ENCODE results near the gene PPA1.

GRCh38 chr10:69360805-69361594, 42.4 kb downstream of the HK1 start:
- PRO-cap = no peak
- RAMPAGE, long total RNA, 2 experiments = no peak in any of the 2 experiments

GRCh38 chr10:69417284-69417875, 662 bp upstream of the TACR2 start:
- PRO-cap = no peak
- RAMPAGE, long total RNA, 2 experiments = no peak in any of the 2 experiments

DNA sequence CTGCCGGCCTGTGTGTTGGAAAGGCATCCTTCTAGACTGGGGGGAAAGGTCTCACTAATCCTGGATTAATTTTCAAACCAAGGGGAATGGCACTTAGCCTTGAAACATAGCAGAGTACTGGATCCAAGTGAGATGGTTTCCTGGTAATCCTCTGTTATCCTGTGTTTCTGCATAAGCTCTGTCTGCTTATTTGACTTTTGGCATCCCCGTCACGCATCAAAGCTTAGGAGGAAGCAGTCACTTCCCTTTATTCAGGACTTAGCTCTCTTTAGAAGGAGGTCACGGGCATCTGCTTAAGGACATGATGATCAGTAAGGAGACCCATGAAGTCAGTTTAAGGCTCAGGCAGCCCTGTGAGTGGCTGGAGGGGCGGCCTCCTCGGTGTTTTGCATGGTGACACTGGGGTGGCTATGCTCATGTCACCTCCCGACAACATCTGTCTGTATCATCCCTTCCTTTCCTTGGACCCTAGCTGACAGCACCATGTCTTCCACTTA, 30.1 kb downstream of the TSPAN15 start:
- PRO-cap = no peak
- RAMPAGE, long total RNA, 2 experiments = no peak in any of the 2 experiments

GRCh38 chr10:69574549-69575257, 1.5 kb upstream of the NEUROG3 start:
- PRO-cap = no peak
- RAMPAGE, long total RNA, 2 experiments = no peak in any of the 2 experiments

DNA sequence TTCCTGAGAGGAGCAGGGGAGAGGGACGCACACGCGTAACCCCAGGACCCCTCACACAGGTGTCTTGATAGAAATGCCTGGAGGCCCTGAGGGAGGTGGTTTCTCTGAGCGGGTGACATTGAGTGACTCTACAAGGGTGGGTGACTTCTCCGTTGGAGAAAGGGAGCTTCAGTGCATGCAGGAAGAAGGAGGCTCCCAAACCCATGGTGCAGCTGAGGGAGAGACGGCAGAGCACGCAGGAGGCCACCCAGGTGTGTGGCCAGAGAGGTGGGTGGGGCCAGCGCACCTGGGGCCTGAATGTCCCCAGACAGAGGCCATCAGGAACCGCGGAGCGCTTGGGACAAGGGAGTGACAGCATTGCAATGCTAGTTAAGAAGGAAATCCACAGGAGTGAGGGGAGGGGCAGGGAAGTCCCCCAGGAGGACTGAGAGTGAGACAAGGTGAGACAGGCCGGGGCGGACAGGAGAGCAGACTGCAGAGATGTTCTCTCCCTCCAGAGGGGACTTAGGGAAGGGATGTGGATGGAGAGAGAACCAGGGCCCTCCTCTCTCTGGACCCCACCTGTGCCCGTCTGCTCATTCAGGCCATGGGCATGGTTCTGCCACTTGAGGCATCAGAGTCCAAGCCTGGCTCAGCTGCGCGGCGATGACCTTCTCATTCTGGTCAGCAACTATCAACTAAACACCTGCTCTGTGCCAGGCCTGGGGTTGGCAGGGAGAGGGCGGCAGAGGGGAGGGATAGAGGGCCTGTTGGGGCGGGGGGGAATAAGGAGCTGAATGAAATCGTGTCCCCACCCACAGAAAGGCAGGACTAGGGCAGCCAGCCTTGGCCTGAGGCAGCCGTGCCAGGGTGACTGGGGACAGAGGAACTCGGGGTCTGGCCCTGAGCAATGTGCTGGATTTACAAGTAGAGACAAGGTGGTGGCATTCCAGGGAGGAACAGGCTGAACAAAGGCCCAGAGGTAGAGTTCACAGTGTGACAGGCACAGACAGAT, 69.4 kb upstream of the COL13A1 start:
- PRO-cap = no peak
- RAMPAGE, long total RNA, 2 experiments = no peak in any of the 2 experiments

GRCh38 chr10:69912491-69913052, 110.9 kb downstream of the COL13A1 start:
- PRO-cap = no peak
- RAMPAGE, long total RNA, 2 experiments = no peak in any of the 2 experiments

DNA sequence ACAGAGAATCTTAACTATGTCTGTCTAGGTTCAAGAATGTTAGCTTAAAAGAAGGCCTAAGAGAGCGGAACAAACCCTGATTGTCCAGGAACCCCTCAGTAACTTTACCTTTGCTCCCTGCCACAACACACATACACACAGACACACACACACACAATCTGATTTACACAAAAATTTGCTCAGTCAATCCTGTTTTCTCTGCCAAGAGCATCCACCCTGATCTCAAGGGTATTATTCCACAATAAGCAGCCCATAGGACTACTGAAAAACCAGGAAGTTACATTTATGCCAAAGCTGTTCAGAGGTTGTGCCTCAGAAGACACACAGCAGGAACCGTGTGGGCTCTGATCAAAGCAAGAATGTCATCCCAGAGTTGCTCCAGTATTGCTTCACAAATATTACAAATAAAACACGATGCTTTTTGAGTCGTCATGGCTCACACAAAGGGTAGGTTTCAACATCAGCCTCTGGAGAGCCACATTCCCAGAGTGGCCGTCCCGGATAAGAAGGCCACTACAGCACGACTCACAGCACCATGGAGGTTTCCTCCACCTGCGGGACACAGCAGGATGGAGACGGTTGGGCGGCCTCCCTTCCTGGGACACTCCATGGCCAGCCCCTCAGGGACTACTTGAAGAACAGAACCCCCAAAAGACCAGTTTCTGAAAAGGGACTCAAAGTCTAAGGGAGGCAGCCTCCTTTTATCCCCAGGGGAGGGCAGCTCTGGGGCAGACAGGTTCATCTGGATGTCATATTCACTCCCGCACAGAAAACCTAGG, 1.6 kb downstream of the AIFM2 start:
- PRO-cap = unidirectional peak, plus-strand start at position 478 of the sequence
- RAMPAGE, long total RNA, 2 experiments = no peak in any of the 2 experiments

GRCh38 chr10:70139414-70140279, 6.9 kb downstream of the TYSND1 start:
- PRO-cap = no peak
- RAMPAGE, long total RNA, 2 experiments = no peak in any of the 2 experiments

DNA sequence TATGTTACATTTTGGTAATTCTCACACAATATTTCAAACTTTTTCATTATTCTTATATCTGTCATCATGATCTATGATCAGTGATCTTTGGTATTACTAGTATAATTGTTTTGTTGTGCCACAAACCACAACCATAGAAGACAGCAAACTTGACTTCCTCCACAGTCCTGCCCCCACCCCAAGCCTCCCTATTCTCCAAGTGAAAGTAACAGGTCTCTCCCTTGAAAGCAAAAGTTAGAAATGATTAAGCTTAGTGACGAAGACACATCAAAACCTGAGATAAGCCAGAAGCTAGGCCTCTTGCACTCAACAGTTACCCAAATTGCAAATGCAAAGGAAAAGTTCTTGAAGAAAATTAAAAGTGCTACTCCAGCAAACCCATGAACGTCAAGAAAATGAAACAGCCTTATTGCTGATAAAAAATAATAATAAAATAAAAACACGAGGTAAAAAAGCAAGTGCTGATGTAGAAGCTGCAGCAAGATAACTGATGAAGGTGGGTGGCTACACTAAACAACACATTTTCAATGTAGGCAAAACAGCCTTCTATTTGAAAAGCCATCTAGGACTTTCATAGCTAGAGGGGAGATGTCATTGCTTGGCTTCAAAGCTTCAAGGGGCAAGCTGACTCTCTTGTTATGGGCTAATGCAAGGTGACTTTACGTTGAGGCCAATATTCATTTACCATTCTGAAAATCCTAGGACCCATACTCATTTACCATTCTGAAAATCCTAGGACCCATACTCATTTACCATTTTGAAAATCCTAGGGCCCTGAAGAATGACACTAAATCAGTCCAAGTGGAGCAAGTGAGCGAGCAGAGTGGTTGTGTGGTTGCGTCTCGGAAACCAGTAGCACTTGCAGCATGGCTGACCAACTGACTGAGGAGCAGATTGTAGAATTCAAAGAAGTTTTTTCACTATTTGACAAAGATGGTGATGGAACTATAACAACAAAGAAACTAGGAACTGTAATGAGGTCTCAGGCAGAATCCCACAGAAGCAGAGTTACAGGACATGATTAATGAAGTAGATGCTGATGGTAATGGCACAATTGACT, 7.2 kb downstream of the SAR1A start:
- PRO-cap = no peak
- RAMPAGE, long total RNA, 2 experiments = no peak in any of the 2 experiments

- PRO-cap = bidirectional peak, plus-strand start at chr10:70233563, minus-strand start at chr10:70233391
- RAMPAGE, long total RNA, 2 experiments = start-site peak on the minus strand in 2 of 2 experiments, at chr10:70233364-70233432 at its widest, 138 to 618 reads per replicate
These were observed at the start of gene PPA1 for GRCh38 chr10:70233254-70234453. PPA1 (minus strand) TSS chr10:70233429.

DNA sequence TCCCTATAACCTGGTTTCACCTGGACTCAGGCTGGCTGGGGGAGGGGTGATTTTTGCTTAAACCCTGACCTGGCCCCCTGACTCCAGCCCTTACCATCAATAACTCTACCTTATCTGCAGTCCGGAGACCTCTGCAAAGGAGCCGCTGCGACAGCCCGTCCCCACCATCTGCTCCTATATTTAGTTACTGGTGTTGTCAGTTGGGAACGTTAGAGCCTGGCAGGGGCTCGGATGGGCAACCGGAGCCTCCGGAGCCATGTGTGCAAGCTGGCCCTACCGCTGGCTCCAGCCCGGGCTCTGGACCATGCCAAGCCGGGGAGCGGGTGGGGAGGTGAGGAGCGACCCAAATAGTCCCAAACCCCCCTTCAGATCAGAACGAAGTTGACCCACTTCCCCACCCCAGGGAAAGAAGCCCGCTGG, 1.0 kb downstream of the LRRC20 start:
- PRO-cap = no peak
- RAMPAGE, long total RNA, 2 experiments = no peak in any of the 2 experiments

- PRO-cap = no peak
- RAMPAGE, long total RNA, 2 experiments = no peak in any of the 2 experiments
These were observed 13.9 kb downstream of the EIF4EBP2 start for GRCh38 chr10:70417719-70418344.

DNA sequence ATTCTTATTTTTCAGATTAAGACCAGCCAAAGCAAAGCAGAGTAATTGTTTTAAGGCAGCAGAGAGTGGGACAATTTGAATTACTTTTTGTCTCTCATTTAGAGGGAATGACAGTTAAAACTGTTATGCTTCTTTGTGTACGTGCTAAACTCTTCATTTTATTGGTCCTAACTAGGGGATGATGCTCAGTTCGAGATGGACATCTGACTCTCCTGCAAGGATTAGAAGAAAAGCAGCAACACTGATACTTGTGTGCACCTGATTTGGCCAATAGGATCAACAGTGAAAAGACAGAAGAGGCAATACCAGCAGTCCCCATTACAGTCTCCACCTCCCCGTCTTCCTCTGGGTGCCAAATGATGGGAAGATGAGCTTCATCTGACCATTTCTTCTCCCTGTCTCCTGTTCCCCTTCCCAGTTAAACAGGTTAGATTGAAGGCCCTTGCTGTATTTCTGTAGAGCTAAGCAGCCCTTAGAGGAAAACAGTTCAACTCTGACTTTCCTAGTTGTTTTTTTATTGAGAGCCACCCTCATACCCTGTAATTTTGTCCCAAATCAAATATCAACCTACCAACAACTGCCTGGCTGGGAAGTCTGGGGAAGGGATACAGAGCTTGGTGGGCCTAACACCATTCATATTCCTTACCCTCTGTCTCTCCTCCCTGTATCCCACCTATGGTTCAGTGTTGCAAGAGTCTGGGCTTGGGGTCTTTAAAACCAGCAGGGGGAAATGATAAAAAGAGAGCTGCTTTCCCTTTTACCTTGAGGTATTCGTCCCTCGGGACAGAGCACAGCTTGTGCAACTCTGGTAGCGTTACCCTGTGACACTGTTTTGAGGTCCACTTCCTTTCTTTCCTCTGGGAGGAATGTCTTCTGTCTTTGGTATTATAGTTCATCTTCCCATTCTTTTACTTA, 17.9 kb downstream of the EIF4EBP2 start:
- PRO-cap = no peak
- RAMPAGE, long total RNA, 2 experiments = no peak in any of the 2 experiments

- PRO-cap = no peak
- RAMPAGE, long total RNA, 2 experiments = no peak in any of the 2 experiments
These were observed 49.4 kb upstream of the SLC29A3 start for GRCh38 chr10:71269555-71270229.

- PRO-cap = no peak
- RAMPAGE, long total RNA, 2 experiments = no peak in any of the 2 experiments
These were observed 5.8 kb upstream of the SLC29A3 start for GRCh38 chr10:71313153-71313780.

DNA sequence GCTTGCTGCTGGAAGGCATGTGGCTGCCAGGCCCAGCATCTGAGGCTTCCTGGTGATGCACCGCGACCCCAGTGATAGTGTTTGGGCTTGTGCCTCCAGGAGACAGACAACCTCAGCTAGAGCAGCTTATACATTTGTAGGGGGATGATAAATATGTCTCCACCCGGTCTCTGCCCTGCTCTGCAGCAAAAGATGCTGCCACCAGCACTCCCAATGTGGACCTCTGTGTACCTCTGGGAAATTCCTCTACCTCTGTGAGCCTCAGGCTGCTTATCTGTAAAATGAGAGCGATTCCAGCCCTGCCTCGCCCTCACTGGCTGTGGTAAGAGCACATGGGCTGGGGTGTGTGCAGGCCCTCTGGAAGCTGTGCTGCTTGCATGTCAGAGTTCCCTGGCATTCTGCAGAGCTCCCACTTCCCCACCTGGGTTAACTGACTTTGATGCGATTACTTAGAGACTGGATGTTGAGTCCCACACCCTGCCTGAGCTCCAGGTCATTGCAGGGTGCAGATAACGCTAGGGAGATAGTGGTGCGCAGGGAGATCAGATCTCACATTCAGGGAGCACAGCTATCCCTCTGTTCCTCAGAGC, 19.9 kb downstream of the SLC29A3 start:
- PRO-cap = no peak
- RAMPAGE, long total RNA, 2 experiments = no peak in any of the 2 experiments

DNA sequence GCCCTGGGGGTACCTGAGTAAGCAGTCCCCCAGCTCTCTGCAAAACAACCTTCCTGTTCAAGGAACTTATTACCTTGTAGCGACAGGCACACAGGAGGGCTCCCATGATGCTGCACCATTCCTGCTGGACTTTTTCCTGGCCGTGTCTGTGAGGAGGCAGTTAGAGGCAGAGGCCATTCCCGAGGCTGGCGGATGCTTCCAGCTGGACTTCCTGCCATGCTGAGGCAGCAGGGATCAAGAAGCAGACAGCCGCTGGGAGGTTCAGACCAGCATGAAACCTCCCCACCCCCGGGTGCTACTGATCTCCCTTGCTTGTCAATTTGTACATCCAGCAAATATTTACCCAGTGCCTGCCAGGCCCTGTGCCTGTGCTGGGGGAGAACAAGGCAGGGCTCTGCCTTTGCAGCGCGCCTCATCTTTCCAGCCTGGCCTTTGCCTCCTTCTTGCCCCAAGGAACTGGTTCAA, 28.8 kb downstream of the SLC29A3 start:
- PRO-cap = no peak
- RAMPAGE, long total RNA, 2 experiments = no peak in any of the 2 experiments

- PRO-cap = bidirectional peak, plus-strand start at chr10:71713131, minus-strand start at chr10:71713046
- RAMPAGE, long total RNA, 2 experiments = no peak in any of the 2 experiments
These were observed 7.0 kb downstream of the C10orf105 start for GRCh38 chr10:71712375-71713260.

GRCh38 chr10:71744408-71745241, 25.0 kb upstream of the C10orf105 start:
- PRO-cap = no peak
- RAMPAGE, long total RNA, 2 experiments = no peak in any of the 2 experiments

- PRO-cap = no peak
- RAMPAGE, long total RNA, 2 experiments = no peak in any of the 2 experiments
These were observed 21.4 kb downstream of the VSIR start for GRCh38 chr10:71751671-71752605.